ENCODE measurements around a stretch of chr2.

- PRO-cap, result no peak
Observed at GRCh38 chr2:27668612-27669421, 5.1 kb downstream of the SLC4A1AP start.

DNA sequence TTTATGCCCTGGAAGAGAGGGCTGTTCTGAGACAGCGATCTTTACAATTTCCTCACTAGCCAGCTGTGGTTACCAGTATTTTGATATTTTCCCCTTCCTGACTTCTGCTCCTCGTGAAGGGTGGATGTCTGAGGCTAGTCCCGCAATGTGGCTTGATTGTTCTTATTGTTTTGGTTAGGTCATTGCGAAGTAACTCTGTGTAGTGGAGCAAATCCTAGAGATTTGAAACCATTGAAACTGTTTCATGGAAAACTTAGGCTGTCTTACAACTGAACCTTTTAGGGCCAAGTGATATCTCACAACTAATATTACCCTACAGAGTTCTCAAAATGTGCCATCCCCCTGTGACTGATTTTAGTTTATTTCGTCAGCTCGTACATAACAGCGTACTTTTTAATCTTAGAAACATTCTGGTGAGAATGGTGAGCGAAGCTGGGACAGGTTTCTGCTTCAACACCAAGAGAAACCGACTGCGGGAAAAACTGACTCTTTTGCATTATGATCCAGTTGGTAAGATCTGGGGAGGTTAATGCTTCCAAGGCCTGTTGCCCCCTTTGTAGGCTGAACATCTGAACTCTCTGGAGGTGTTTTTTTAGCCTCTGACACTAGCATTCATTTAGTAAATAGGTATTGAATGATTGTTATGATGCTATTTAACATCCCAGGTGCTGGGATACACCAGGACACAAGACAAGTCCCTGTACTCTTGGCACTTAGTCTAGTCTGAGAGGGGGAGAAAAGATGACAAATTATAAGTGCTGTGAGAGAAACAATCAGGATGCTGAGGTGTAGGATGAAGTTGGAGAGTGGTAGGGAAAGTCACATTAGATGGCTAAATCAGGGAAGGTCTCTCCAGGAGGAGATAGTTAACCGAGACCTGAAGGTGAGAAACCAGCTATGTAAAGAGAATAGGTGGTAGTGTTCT lies 2.8 kb downstream of the MRPL33 start:
- PRO-cap, result no peak

GRCh38 chr2:27796944-27797883 lies 25.7 kb downstream of the MRPL33 start:
- PRO-cap, result no peak

DNA sequence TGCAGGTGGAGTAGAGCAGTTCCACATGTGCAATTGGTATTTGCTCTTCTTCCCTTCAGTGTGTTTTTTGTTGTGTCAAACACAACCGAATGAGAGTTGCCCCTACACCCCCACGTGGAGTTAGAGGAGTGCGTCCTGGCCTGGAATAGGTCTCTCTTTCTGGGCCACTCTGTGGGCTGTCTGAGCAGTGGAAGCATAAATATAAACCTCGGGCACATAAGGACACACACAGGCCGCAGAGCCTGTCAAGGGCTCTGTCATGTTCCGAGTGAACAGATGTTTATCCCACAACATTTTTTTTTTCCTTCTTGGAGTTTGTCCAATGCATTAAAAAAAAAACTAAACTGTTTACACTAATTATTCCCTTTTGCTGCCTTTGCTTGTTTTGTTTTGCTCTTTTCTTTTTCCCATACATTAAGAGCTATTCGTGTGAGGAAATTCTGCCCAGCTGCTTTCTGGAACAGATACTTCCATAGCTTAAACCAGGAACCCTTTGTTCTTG lies 228.4 kb upstream of the FOSL2 start:
- PRO-cap, result no peak

DNA sequence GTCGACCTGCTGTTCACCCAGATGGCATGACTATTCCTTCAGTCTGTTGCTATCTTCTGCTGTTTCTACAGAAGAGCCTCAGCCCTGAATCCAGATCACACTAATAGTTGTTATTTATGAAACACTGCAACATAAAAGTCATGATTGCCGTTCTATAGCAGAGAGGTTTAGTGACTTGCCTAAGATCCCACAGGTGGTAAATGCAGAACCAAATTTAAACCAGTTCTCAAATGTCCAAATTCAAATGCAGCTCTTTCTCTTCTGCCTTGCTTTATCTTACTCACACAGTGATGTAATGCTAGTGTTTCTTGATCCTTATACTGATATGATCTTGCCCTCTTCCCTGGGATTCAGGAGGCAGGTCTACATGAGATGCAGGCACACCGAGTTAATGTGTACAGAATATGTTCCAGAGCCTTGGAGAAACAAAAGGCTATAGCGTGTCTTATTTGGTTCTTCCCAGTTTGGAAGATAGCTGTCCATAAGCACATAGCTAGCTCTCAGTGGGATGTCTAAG lies 122.0 kb upstream of the FOSL2 start:
- PRO-cap, result no peak

- PRO-cap, result bidirectional peak, plus-strand start at chr2:28378258, minus-strand start at chr2:28378072; bidirectional peak, plus-strand start at chr2:28378513, minus-strand start at chr2:28378497
Observed at GRCh38 chr2:28377776-28378650, 14.6 kb upstream of the FOSL2 start.

DNA sequence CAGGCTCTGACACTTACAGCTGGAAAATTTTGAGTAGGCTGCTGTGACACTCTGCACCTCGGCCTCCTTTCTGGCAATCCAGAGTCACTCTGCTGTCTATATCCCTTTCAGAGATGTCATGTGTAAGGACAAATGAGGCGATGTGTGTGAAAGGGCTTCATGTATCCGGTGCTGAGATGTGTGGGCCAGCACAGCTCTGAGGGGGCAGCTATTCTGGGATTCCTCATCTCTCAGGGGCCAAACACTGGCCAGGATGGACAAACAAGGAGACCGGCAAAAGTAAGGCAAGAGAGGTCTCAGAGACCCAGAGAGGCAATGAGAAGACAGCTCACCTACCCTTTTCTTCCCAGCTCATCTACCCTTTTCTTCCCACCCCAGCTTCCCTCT lies 3.5 kb upstream of the FOSL2 start:
- PRO-cap, result no peak

- PRO-cap, result no peak
Observed at GRCh38 chr2:28413819-28414580, 21.3 kb downstream of the FOSL2 start.

DNA sequence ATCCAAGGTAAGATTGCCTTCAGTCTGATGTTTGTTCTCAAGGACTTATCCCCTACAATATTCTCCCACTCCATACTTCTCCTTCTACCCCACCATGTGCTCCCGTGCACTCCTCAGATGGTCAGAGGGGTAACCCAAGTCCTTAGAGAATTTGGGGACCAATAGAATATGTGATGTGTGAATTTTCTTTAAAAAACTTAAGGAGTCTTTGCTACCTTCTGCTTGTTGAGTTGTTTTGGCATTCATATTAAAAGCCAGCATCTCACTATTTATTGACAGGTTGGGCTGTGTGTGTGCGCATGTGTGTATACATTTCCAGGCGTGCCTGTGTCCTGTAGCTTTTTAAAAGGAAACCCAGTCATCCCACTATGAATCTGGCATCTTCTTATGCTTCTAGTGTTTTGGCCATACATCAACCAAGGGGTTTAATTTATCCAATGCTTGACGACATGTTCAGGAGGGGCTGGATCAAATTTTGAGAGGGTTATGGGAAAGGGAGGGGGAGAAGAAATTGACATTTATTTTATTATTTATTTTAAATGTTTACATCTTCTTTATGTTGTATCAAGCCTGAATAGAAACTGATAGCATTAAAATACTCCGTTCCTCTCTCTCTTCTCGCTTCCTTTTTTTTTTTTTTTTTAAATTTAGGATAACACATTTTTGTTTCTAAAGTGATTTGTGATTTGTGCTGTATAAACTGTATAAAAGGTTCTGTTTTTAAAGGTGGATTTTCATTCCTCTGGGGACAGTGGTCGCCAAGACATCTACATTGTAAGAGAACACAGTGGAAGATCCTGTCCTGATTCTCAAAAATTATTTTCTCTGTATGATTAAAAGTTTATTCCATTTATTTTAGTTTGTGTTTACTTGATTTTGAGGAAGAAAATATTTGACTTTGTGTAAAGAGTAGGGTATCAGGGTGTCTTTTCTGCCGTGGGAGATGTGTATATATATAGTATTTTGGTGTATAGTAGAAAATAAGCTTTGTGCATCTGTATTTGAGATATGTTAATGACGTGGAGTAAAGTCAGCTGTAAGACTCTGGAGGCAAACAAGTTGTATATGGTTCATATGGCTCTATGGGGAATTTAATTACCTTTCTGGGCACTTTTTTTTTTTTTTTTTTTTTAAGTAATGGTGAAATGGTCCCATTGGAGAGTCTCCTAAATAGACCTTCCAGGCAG lies 23.6 kb downstream of the FOSL2 start:
- PRO-cap, result unidirectional peak, plus-strand start at position 779 of the sequence

DNA sequence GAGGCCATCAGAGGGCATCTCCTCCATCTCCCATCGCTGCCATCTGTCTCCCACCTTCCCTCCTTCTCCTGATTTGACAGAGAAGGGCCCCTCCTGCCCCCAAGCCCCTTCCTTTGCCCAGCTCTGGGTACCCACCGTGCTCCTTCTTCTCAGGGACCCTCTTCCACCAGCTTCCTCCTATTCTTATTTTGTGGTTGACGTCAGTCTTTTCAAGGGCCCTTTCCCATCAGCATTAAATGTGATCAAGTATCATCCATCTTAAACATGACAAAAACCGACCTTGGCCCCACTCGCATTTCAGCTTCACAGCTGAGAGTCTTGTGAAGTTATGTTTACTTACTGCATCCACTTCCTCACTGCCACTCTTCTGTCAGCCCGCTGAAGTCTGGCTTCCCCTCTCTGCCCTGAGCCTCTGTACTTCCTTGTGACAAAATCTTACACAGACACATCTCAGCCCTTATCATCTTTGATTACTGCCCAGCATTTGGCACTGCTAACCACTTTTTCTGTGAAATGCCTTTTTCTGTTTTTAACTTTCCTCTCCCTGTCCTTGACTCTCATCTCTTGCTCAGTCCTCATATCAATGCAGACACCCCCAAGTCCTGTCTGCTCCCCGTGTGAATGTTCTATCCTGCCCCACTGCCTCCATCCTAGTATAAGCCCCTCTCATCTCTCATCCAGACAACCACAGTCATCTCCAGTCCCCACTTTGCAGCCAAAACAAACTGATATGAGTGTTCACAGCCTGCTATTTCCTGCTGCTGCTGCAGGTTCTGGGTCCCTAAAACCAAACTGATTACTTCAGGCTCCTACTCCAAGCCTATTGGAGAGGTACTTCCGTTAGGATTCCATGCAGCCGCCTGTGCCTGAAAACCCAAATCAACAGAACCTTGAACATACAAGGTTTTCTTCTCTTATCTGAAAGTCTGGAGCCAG lies 31.3 kb downstream of the FOSL2 start:
- PRO-cap, result bidirectional peak, plus-strand start at position 359 of the sequence, minus-strand start at position 358 of the sequence; unidirectional peak, minus-strand start at position 387 of the sequence

- PRO-cap, result no peak
Observed at GRCh38 chr2:28435570-28436407, 43.1 kb downstream of the FOSL2 start.

GRCh38 chr2:28437096-28437994 lies 44.7 kb downstream of the FOSL2 start:
- PRO-cap, result no peak

DNA sequence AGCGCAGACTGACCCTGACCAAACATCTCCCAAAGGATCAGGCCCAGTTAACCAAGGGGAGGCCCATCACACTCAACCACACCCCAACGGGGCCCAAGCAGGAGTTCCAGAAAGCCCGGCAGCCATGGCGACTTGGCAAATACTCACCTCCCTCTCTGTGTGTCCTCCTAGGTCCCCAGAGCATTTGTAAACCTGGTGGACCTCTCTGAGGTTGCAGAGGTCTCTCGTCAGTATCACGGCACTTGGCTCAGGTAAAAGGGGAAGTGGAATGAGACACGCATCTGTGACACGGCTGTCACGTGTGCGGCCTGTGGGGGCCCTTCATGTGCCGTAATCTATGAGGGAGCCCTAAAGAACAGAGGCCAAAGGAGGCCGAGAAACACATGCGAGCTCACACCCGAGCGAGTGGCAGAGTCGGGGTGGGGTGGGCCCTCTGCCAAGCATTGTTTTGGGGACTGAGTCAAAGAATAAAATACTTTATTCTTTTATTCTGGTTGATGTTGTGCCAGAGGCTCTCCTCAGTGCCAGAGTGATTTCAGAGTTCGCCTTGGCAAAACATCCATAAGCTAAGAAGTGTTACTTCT lies 43.2 kb downstream of the PLB1 start:
- PRO-cap, result no peak

- PRO-cap, result no peak
Observed at GRCh38 chr2:28600218-28600812, 104.5 kb downstream of the PLB1 start.

DNA sequence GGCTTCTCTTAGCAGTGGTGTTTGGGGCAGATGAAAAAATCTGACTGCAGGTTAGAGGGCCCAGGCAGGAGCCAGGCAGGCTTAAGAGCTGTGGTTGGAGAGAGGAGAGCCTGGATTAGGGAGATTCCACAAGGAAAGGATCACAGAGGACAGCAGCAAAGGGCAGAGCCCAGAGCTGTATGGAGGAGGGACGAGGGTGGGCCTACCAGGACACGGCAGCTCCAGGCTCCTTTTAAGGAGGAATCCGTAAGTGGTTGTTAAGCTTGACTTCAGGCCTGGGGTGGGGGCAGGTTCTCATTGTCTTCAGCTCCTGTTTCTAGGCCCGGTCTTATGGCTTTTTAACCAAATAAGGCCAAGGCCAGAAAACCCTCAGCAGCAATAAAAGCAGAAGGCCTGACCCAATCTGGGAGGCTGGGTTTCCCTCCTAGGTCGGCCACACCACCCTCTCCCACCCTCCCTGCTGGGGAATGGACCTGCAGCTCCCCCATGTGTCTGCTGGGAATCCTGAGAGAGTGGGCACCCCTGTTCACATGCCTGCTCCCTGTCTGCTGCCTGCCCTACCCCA lies 111.1 kb downstream of the PLB1 start:
- PRO-cap, result no peak

- PRO-cap, result no peak
Observed at GRCh38 chr2:28607896-28608729, 112.3 kb downstream of the PLB1 start.

- PRO-cap, result no peak
Observed at GRCh38 chr2:28627658-28628379, 123.8 kb upstream of the PPP1CB start.

DNA sequence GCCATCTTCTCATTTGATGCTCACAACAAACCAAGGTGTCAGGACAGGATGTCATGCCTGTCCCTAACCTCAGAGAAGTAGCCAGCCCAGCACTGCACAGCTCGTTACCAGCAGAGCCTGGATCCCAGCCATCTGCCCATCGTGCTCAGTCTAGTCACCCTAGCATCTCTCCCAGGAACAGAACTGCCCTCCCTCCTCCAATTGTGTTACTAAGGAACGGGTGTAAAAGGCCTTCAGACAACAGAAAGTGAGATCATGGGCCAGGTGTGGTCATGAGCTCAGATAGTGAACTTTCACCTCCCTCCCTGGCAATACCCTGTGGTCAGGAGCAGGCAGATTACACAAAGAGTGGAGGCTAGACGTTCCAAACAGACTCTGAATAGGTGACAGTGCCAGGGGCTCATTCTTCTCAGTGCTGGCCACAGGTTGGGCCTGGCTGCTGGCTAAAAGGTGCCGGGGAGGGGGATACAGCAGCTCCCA lies 111.8 kb upstream of the PPP1CB start:
- PRO-cap, result no peak

DNA sequence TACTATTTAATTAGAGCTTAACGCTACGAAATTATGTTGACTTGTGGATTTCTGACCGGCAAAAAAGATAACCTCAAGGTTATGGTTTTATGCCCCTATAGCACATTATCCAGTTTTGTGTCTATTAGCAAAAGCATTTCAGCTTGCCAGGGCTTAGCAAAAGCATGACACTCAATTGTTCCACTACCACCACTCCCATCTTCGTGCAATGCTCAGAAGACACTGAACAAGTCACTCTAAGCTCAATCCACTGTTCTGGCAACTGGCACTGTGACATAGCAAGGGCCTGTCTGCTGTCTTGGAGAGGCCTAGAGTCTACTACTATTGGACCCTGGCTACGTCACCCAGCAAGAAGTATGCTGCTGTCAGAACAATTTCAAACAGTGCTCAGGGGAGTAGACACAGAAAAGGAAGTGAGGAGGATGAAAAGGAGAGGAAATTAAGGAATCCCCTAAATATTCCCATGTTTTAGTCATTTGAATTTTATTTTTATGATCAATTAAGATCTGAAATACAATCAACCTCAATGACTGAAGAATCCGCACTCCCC lies 103.5 kb upstream of the PPP1CB start:
- PRO-cap, result no peak

DNA sequence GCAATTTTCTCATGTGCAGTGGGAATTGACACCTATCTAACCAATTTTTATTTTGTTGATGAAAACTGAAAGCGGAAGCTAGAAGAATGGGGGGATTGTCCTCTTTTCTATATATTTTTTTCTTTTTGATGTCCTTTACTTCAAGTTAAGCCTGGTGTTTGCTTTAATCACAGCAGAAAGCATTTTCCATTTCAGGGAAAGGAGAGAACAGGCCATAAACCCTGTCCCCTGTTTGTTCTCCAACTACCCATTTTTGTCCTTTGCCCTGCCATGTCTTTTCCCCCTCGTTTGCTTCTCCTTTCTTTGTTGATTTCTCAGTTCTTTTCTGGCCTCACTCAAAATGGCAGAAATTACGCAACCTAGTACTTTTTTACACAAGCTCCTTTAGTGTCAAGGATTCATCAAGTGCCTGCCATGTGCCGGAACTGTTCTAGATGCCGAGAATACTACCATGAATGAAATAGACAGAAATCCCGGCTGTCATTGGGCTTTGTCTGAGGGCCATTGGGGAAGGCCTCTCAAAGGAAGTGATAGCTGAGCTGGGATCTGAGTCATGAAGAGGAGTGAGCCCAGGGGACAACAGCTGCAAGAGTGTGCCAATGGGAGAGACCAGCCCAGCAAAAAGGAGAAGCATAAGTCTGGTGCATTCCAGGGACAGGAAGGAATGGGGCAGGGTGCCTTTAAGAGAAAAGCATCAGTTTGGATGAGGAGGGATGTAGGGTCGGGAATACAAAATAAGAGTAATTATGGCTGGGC lies 34.4 kb upstream of the PPP1CB start:
- PRO-cap, result no peak